Measurements from ENCODE around the genes ATP12A, PABPC3, GPR12 and RASL11A.

DNA sequence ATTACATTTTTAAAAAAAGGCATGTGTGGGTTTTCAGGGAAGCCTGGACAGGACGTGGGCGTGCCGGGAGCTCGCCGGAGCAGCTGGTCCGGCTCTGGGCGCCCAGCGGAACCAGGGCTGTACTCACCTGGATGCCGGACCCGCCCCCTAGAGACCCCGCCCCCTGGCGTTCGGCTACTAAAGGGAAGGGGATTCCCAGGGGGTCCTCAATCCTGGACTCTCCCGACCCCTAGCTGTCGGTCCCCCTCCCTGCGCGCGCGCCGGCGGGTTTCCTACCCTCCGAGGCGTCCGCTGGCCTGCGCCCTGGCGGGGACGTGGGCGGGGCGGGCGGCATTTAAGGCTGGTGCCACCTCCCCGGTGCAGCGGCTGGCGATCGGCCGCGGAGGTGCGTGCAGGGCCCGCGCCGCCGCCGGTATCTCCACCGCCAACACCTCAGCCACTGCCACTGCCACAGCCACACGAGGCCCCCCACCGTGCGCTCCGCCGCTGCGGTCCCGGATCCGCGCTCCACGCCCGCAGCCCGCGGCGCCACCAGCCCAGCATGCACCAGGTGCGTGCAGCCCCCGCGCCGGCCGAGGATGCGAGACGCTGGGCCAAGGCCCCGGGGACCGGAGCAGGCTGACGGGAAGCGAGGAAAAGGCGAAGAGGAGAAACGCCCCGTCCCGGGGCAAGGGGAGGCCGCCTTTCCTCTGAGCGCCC lies at the start of gene ATP12A:
Gene ATP12A, plus strand, starts transcription at position 206 of the 699 bp plus-strand sequence.
- RRBS = 7% methylated on average over 50 of the region's 74 CpGs

DNA sequence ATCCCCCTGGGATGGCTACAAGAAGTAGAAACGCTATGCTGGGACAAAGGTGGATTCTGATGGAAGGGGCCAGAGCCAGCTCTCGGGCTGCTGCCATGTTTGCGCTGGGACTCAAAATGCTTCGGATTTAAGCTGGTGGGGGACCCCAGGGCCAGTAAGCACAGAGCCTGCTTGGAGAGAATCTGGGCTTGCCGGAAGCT lies 5.4 kb downstream of the ATP12A start:
- RRBS = no CpG with 5 or more reads among the region's 5 CpGs

DNA sequence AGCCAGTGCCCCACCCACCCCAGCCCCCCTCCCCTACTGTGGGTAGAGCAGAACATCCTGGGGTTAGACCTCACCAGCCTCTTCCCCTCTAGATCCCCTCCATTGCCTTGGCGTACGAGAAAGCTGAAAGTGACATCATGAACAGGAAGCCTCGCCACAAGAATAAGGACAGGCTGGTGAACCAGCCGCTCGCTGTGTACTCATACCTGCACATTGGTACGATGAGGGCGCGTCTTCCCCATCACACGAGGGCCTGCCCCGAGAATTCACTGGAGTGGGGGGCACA lies 29.0 kb downstream of the ATP12A start:
- RRBS = no CpG with 5 or more reads among the region's 10 CpGs

- RRBS = no CpG with 5 or more reads among the region's 28 CpGs
Observed at GRCh38 chr13:24931587-24932202, 9.0 kb upstream of the CENPJ start.

GRCh38 chr13:25095907-25096260 lies at the start of gene PABPC3:
PABPC3 (plus strand) TSS chr13:25096136.
- RRBS = 11% methylated on average over 6 of the region's 36 CpGs

- RRBS = 45% methylated on average over 5 of the region's 54 CpGs
Observed at GRCh38 chr13:26012025-26012868, 39.6 kb downstream of the SHISA2 start.

DNA sequence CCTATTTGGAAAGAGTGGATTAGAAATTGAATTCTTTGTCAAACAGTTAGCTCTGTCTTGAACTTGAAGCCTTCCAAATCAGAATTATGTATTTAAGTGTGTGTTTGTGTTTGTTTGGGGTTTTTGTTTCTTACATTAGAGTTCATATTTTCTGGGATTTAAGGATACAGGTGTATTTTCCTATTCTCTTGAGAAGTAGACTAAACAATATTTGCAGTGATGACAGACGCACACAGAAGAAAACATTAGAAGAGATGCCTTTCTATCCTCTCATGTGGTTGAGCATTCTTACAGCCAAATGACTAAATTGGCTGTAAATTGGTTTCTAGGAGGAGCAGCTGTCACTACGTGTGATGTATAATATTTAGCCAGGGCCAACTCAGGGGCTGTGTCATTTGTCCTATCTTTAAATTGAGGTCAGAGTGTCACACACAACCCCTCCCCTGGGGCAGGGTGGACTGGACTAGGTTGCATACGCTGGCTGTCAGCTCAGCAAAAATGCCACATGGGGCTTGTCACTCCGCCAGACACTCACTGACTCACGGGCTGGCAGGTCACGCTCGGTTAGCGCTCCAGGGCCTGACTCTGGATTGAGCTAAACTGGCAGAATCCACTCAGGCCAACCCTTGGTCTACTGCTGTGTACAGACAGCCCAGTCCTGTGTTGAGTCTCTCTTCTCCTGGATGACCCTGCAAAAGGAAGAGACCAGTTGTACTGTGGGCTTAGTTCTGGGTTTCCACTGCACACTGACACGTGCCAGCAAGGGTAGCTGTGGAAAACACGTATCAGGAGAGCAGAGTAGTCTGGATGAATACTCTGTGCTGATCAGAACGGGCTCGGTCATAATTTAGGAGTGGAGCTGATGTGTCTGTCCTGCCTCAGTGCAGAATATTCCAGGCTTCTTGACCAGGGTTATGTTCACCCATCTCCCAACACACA lies 29.3 kb downstream of the SHISA2 start:
- RRBS = no CpG with 5 or more reads among the region's 12 CpGs

DNA sequence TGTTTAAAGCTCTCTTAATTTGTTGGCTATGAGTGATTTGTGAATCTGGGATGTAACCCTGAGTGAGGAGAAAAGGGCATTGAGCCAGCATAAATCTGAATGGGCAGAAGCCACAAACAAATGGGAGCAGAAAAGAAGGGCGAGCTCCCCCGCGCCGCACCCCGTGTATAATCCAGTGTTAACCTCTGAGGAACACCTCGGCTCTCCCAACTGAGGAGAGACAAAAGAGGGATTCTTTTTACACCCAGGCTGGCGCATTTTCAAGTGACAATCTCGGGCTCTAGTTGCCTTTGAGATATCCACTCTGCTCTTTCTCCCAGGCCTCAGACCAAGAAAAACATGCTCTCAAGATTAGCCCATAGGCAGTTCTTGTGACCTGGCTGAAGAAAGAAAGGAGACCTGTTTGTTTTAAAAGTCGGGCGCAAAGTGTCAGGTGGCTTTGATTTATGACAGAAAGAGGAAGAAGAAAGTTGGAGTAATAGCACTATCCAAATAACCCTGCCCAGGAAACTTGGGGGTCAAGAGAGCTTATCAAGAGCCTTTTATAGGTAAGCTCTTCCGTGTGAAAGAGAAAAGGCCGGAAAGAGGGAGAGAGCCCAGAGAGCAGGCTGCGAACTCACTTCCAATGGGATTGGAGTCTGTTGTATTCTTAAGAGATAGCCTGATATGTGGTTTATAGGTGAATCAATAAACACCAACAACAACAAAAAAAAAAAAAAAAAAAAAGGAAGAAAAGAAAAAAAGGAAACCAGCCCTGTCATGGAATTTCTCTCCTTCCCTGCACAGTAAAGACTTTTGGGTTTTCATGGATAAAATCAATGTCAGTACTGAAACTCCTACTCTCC lies 27.2 kb downstream of the SHISA2 start:
- RRBS = no CpG with 5 or more reads among the region's 13 CpGs

- RRBS = no CpG with 5 or more reads among the region's 6 CpGs
Observed at GRCh38 chr13:26285164-26285604, 31.3 kb downstream of the CDK8 start.

DNA sequence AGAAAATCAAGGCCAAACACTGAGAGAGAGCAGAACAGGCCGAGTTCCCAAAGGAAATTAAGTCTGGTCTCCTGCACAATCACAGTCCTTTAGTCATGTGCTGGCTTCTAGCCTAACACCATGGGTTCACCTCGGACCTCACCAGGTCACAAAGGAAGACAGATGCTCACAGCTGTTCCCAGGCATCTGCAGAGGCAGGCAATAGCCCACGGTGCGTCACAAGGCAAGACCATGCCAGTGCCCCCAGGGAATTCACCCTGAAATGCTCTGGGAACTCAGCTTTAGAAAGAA lies 96.9 kb upstream of the WASF3 start:
- RRBS = no CpG with 5 or more reads among the region's 4 CpGs

- RRBS = no CpG with 5 or more reads among the region's 6 CpGs
Observed at GRCh38 chr13:26508860-26509523, 48.5 kb upstream of the WASF3 start.

DNA sequence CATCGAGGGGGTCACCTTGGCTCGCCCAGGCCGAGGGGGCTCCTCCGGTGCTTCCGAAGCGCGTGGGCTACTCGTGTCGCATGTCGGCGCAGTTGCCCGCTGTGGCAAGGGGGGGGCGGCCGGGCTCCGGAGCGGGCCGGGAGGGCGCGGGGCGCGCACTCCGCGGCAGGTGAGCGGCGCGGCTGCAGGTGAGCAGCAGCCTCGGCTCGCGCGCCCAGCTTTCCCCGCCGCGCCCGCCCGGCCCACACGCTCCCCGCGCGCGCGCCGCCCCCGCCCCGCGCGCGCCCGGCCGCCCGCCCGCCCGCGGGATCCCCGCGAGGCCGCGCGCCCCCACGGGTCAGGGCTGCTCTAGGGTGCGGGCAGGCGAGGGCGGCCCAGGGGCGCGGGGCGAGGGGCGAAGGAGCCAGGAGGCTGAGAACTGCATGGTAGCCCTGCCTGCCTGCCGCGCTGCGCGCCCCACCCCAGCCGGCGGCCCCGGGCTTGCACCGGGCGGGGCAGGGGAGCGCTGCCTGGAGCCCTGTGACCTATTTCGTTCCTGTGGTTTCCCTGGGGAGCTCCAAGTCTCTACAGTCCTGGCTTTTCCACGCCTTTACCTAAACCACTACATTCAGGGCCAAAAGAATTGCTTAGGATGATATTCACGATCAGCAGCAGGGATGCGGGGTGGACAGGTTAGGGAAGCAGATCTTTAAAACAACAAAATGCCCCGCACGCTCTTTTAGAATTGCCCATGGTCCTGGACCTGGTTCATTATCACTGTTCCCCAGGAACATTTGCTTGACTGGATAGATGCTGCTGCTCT lies at the start of gene GPR12:
Gene GPR12, minus strand, starts transcription at position 223 of the 802 bp plus-strand sequence.
- RRBS = 3% methylated on average over 38 of the region's 82 CpGs

GRCh38 chr13:26950333-26951424 lies 190.1 kb upstream of the GPR12 start:
- RRBS = no CpG with 5 or more reads among the region's 32 CpGs

DNA sequence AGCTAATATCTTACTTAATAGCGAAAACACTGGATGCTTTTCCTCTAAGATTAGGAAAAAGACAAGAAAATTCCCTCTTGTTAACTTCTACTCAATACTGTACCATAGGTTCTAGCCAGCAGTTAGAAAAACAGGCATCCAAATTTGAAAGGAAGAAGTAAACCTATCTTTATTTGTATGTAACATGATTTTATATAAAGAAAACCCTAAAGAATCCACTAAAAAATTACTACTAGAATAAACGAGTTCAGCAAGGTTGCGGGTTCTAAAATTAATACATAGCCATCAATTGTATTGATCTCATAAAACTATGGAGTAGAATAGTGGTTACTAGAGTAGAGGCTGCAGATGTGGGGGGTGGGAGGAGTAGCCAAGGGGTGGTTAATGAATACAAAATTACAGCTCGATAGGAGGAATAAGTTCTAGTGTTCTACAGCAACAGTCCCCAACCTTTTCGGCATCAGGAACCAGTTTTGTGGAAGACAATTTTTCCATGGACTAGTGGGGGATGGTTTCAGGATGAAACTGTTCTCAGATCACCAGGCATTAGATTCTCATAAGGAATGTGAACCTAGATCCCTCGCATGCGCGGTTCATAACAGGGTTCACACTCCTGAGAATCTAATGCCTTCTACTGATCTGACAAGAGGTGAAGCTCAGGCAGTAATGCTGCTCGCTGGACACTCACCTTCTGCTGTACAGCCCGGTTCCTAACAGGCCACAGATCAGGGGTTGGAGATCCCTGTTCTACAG lies 22.2 kb downstream of the USP12 start:
- RRBS = no CpG with 5 or more reads among the region's 10 CpGs

GRCh38 chr13:27153836-27154299 lies 17.7 kb downstream of the USP12 start:
- RRBS = no CpG with 5 or more reads among the region's 4 CpGs

DNA sequence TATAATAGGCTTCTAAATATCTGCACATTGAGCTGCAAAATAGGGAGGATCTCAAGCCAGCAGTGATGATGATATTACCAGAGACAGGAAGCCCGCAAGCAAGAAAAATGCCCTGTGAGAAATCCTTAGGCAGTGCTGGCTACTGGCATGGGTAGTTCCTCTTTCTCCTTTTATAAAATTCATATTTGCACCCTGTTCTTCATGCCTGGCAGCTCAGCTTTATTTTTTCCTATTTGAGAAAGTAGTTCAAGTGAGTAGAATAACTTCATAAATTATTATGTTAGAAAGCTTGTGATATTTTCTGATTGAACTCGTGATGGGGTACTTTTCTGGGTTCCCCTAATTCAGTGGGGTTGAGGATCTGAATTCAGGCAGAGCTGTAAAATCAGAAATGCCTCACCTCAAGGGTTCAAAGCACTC lies 981 bp upstream of the USP12 start:
- RRBS = no CpG with 5 or more reads among the region's 2 CpGs

GRCh38 chr13:27252074-27252404 lies 681 bp downstream of the RPL21 start:
- RRBS = no CpG with 5 or more reads among the region's 12 CpGs

- RRBS = 2% methylated on average over 54 of the region's 116 CpGs
Observed at GRCh38 chr13:27270399-27271694, at the start of gene RASL11A. RASL11A (plus strand) TSS chr13:27270830.

- RRBS = no CpG with 5 or more reads among the region's 11 CpGs
Observed at GRCh38 chr13:27504029-27504793, 53.8 kb upstream of the MTIF3 start.